ENCODE measurements around the genes C12orf42, NFYB and NOPCHAP1.

DNA sequence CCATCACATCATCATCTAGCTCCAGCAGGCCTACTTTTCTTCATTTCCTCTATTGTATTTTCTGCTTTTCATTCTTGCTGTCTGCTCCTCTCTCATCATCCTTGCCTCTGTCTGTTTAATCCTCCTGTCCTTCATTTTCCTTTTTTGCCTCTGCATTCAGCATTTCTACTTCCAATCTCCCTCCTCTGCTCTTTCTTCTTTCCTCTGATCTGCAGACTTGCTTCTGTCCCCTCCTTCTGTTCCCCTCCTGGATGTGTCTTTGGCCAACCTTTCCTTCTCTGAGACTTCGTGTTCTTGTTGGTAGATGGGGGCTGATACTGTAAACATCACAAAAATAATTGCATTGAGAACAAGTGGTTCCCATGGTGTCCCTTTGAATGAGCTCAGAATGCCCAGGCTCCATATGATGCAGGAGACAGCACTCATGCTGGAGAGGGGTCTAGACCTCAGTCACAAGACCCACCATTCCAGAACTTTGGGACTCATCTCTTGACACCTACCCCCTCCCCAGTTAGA is 62.6 kb downstream of the IGF1 start:
- PRO-cap, 2 experiments, result no peak in any of the 2 experiments

GRCh38 chr12:102427409-102428063 is 52.8 kb downstream of the IGF1 start:
- PRO-cap, 2 experiments, result peak in 2 of 2 experiments; most common minus-strand start chr12:102427732 (in 2)

- PRO-cap, 2 experiments, result no peak in any of the 2 experiments
These were observed at the start of gene C12orf42 for GRCh38 chr12:103495072-103496232. Gene C12orf42 (minus strand): TSS chr12:103495968.

GRCh38 chr12:103901391-103901802 is 28.8 kb upstream of the HSP90B1 start:
- PRO-cap, 2 experiments, result no peak in any of the 2 experiments

GRCh38 chr12:103928591-103929065 is 1.6 kb upstream of the HSP90B1 start:
- PRO-cap, 2 experiments, result no peak in any of the 2 experiments

DNA sequence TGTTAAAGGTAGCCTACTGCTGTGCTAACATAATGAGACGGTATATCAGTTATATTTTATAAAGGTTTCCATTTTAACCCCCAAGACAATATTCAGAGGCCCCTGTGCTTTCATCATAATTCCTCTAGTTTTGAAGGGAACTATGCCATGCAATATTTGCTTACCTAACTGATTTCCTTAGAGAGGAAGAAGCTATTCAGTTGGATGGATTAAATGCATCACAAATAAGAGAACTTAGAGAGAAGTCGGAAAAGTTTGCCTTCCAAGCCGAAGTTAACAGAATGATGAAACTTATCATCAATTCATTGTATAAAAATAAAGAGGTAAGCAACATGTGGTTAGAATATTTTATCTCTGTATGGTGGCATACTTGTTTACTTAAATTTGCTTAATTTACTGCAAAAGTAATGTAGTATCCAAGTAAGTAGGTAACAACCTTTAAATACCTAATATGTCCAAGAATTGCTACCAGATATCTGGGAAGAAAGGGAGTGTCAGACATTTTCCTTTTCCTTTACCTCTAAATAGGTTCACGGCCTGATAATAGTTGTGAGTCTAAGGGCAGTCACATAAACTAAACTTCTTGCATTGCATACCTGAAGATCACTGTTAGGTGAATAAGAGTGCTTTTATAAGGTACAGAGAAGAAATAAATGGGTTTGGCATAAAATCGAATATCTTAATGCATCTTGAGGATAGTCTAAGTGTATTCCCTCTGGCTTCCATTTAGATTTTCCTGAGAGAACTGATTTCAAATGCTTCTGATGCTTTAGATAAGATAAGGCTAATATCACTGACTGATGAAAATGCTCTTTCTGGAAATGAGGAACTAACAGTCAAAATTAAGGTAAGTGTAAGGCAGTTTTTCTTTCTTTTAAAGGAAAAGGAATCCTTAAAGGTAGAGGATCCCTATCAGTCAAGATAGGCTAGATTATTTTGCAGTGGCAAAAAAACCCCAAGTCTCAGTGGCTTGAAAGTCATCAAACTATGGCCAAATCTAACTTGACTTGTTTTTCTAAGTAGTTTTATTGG is 2.2 kb downstream of the HSP90B1 start:
- PRO-cap, 2 experiments, result no peak in any of the 2 experiments

DNA sequence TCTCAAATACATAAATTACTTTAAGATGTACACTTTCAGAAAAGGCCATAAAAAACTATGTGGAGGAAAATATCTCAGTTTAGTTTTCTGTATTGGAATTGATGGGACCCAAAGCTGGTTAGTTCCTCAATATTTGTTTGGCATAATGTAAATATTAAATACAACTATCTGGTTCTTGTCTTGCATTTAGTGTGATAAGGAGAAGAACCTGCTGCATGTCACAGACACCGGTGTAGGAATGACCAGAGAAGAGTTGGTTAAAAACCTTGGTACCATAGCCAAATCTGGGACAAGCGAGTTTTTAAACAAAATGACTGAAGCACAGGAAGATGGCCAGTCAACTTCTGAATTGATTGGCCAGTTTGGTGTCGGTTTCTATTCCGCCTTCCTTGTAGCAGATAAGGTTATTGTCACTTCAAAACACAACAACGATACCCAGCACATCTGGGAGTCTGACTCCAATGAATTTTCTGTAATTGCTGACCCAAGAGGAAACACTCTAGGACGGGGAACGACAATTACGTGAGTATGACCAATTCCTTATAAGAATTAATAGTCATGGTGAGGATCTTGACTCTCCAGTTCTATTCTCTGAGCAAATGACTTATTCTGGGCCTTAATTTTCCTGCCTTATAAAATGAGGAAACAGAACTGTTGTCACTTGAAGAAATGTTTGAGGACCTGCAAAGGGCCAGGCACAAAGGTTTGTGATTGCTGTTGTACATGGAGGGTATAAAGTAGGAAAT is 3.7 kb downstream of the HSP90B1 start:
- PRO-cap, 2 experiments, result no peak in any of the 2 experiments

DNA sequence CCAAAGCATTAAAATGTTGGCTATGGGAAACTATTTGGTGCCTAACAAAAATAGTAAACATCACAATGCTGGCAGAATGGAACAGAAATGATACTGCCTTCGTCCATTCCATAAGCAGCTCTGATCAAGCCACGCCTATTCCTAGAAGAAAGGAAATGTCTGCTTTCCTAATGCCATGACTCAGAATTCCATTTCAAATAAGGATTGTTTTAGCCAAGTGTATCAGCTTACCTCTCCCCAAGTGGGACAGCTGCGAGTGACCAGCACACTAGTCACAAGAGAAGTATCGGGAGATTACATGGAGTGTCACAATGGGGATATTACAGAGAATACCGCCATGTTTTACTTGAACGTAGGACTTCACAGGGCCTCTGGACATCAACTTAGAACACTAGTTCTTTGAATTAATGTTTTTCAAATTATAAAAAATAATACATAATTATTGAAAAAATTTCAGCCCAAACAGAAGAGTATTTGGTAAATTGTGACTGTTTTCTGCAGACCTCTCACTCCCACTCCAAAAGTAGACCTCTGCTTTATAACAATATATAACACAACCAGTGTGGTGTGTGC is 38.6 kb downstream of the GLT8D2 start:
- PRO-cap, 2 experiments, result no peak in any of the 2 experiments

DNA sequence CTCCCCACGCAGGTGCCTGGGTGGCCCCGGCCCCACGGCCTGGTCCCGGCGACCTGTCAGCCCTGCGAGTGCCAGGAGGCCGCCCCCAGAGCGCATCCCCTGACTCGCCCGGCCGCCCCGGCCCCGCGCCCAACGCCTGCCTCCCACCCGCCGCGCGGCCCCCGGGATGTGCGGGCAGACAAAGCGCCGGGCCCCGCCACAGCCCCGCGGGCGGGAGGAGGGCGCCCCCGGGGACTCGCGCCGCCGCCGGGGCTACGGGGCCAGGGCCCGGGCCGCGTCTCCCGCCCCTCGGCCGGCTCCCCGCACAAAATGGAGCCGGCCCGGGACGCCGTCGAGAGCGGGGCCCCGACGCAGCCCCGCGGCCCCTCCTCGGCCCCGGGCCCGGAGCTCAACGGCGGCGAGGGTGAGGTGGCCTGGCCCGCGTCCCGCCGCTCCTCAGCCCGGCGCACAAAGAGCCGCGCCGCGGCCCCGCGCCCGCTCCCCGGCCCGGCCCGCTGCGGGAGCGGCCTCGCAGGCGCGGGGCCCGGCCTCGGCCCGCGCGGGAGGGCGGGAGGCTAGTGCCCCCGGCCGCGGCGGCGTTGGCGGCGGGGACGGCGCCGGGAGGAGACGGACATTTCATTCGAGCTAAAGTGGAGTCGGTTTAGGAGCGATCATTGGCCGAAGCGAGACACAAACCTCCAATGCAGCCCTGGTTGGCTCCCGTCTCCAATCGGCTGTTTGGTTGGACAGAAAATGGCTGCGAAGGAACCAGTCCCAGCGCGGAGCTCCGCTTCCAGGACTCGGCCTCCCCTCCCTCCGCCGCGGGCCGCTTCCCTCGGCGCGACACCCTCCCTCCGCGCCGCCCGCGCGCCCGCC is at the start of gene NFYB:
NFYB (minus strand) TSS at position 745 of the 855 bp plus-strand sequence.
- PRO-cap, 2 experiments, result peak in 2 of 2 experiments; most common minus-strand start position 631 of the sequence (in 2)

GRCh38 chr12:104286459-104287568 is 16.7 kb upstream of the EID3 start:
- PRO-cap, 2 experiments, result peak in 2 of 2 experiments; most common plus-strand start chr12:104287032 (in 2); most common minus-strand start chr12:104286882 (in 2)

- PRO-cap, 2 experiments, result no peak in any of the 2 experiments
These were observed 17.6 kb downstream of the EID3 start for GRCh38 chr12:104321030-104321662.

GRCh38 chr12:104477524-104478094 is 20.9 kb downstream of the CHST11 start:
- PRO-cap, 2 experiments, result no peak in any of the 2 experiments

- PRO-cap, 2 experiments, result no peak in any of the 2 experiments
These were observed 27.8 kb downstream of the CHST11 start for GRCh38 chr12:104484559-104485022.

DNA sequence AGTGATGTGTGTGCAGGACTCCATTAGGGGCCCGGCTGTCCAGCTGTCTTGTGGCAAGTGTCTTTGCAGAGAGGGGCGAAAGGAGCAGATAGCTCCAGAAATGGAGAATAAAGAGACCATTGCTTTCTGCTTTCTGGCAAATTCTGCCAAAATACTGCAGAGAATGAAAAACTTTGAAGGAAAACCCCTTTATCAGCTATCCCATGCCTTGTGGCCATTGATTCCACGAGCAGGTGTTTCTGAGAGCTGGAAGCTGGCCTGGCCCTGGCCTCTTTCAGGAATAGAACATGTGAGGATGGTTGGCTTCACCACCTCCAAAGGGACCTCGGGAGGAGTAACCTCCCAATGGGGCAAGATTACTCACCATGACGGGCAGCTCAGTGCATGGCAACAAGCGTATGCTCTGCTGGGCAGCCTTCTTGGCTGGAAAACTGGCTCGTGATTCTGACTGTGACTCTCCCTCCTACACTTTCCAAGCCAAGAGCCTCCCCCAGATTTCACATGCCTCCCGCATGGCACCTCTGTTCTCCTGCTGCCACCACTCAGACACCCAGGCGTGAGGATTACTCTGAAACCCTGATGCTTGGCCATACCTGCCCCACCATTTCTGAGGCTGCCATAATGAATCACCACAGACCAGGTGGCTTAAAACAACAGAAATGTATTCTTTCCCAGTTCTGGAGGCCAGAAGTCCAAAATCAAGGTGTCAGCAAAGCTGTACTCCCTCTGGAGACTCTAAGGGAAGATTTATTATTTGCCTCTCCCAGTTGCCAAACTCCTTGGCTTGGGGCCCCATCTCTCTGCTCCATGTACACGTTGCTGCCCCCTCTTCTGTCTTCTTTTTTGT is 215.8 kb downstream of the CHST11 start:
- PRO-cap, 2 experiments, result no peak in any of the 2 experiments

DNA sequence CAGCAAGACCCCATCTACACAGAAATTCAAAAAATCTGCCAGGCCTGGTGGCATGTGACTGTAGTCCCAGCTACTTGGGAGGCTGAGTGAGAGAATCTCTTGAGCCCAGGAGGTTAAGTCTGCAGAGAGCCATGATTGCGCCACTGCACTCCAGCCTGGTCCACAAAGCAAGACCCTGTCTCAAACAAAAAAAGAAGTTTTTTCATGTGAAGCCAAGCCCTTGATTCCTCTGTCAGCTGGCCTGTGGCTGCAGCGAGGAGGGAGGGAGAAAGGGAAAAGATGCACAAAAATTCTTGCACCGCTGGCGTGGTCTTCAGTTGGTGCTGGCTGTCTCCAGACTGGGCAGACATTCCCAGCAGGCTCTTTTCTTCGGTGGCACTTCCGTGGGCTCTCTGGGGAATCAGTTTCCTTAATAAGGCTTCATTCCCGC is 248.1 kb downstream of the SLC41A2 start:
- PRO-cap, 2 experiments, result no peak in any of the 2 experiments

- PRO-cap, 2 experiments, result peak in 2 of 2 experiments; most common minus-strand start chr12:104720772 (in 2)
These were observed 237.7 kb downstream of the SLC41A2 start for GRCh38 chr12:104720013-104721093.

GRCh38 chr12:104804351-104804843 is 153.7 kb downstream of the SLC41A2 start:
- PRO-cap, 2 experiments, result no peak in any of the 2 experiments

- PRO-cap, 2 experiments, result peak in 2 of 2 experiments; most common plus-strand start chr12:104986338 (in 2); most common minus-strand start chr12:104986222 (in 2)
These were observed at the start of gene NOPCHAP1 for GRCh38 chr12:104985893-104987154. Gene NOPCHAP1 (plus strand): TSS chr12:104986316.

DNA sequence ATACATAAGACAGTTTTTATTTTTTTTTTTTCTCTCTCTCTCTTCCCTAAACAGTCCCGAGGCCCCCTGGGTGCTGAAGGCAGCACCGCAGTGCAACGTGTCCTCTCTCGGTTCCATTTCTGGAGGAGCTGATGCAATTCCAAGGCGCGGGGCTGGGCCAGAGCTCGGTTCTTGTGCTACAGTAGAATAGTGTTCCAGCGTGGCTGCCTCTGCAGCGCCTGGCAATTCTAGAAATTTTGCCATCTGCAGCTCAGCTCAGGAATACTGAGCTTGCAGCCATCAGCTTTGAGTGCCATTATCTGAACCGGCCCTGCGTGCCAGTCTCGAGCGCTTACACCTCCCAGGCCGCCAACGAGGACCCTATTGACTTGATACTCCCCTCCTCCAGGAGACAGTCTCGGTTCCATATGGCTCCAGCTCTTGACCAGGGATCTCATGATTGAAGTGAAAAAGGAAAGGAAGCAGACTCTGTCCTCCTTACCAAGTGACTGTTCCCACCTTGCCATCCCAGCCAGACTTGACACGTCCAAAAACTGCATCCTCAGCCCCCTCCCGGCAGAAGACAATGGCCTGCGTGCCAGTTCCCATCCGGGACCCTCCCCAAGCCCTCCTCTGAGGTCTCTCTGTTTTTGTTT is 538 bp downstream of the ALDH1L2 start:
- PRO-cap, 2 experiments, result no peak in any of the 2 experiments

DNA sequence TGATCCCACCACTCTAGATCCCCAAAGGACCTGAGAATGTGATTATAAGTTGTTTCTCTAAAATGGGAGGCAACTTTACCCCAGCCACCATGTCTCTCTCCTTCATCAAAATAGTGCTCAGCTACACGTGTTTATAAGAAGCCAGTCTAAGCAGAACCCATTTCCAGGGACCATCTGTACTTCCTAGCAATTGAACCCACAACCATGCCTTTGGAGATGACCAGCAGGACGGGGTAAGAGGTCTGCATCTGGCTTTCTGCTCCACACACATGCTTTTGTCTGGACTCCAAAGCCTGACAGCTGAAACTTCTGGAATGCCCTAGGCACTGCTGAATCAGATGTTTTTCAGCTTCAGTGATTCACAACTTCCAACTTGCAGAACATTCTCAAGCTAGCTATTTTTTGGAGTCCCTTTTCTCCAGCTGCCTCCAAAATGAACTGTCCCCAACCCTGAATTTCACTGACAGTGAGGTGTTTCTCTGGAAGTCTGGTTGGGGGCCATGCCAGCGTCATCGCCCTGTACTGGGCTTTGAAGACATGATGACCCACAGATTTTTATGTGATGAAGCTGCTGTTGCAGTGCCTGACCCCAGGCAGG is 80.5 kb downstream of the NUAK1 start:
- PRO-cap, 2 experiments, result no peak in any of the 2 experiments